Type B pancreatic cell (in vitro differentiated cells): ENCODE measurements around a stretch of chr1.

- PRO-cap, result no peak
These were observed 57.6 kb upstream of the IVNS1ABP start for GRCh38 chr1:185374658-185375006.

- PRO-cap, result no peak
These were observed 167.0 kb upstream of the IVNS1ABP start for GRCh38 chr1:185484002-185484451.

DNA sequence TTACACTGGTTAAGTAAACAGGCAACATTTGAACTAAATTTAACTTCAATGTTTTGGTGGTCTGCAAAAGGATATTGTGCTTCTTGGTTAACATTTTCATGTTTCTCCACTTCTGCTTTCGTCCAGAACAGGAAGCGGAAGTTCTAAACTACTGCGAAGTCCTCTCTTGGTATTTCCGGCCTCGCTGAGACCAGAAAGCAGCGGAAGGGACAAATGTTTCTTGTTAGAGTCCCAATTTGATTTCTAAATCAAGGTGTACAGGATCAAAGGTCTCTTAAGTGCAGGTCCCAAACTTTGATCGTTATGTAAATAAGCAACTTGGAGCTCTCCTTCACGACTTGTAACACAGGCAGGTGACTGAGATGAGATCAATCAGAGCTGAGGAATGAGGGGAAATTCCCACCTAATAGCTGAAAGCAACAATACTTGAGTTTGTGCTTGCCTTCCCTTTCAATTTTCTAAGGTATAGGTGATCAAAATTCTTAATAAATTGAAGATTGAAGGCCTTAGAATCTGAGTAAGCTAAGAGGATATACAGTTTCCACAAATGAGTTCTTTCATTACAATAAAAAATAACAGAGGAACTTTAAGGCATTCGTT, 40.1 kb upstream of the HMCN1 start:
- PRO-cap, result no peak

DNA sequence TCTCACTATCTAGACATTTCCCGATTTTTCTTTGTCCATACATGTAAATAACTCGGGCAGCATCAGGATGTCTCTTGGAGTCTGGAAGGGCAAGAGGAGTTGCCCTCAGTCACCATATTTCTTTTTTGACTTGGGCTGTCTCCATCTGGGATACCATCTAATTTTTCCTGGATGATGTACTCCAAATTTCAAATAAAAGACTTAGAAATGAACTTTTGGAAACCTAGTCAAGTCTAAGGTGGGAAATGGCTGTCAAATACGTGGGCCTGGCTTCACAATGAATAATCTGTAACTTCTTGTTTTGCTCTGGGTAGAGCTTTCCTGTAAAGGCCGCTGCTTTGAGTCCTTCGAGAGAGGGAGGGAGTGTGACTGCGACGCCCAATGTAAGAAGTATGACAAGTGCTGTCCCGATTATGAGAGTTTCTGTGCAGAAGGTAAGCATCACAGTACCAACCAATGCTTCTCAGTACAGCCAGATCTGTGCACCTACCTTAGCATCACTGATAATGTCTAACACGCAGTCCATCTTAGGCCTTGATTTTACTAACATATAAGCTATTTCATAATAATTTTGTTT, 5.3 kb downstream of the PRG4 start:
- PRO-cap, result no peak

DNA sequence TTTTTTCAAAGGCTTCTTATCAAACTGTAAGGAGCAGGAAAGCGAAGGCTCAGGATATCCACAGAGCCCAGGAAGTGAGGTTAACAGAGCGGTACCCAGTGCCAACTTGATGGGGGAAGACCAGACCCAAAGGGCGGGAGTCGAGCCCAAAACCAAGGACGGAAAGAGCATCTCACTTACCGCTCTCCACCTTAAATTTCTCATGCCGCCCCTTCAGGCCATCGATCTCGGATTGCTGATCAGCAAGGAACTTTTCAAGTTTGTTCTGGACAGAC, 418 bp downstream of the TPR start:
- PRO-cap, result no peak

GRCh38 chr1:186637130-186637626, 43.0 kb downstream of the PTGS2 start:
- PRO-cap, result no peak

- PRO-cap, result no peak
These were observed 8.1 kb downstream of the PTGS2 start for GRCh38 chr1:186671874-186672686.

DNA sequence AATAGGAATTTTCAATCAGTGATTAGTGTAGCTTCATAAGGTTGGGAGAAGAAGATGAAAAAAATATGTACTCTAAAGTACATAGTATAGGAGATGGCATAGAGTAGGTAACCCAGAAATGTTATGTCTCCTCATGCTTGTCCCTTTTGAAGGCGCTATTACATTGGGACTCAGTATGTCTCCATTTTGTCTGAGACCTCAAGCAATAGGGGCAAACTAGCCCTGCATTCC, 51.6 kb upstream of the PTGS2 start:
- PRO-cap, result no peak

DNA sequence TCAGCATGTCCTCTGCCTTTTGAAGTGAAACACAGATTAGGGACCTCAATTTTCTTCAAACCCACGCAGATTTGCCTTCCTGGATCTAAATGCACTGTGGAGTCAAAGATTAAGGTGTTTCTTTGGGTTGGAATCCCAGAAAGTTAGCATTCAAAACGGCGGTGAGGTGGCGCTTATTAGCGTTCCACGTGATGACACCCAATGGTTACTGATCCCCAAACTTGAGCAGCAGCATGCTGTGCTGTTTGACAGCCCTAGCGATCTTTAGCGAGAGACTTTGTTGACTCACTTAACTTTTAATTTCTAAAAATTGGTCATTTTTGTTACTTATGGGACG, 390 bp downstream of the PLA2G4A start:
- PRO-cap, result no peak

- PRO-cap, result no peak
These were observed 19.8 kb downstream of the PLA2G4A start for GRCh38 chr1:186848397-186849015.

GRCh38 chr1:186977208-186977819, 148.6 kb downstream of the PLA2G4A start:
- PRO-cap, result no peak

DNA sequence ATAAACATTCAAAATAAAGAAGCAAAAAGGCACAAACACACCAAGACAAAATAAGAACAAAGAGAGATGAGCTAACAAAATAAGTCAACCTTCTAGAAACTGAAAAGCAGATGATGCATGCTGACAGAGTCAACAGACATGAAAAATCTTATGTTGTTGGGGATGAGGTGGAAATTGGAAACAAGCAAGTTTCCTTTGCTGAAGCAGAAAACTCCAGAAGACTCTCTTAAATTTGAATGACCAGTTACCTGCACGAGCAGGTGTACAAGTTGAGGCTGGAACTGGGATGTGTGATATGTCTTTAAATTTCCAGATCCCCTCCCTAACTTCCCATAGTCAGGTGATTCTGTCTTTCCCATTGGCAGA, 276.0 kb downstream of the PLA2G4A start:
- PRO-cap, result no peak

- PRO-cap, result no peak
These were observed 632.2 kb downstream of the PLA2G4A start for GRCh38 chr1:187460905-187461366.

GRCh38 chr1:188272071-188272568, 1443.4 kb downstream of the PLA2G4A start:
- PRO-cap, result no peak

DNA sequence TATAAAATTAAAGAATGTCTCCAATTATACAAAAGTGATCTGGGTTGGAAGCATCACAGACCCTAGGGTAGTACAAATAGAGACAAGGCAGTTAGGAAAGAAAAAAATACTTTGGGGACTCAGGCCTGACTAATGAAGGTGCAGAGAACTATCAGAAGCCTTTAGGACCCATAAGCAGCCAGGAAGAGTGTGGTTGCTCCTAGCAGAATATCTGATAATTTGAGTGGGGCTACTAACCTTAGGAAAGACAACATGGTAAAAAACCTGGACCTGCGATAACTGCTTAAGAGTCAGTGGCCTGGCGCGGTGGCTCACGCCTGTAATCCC, 542.7 kb downstream of the BRINP3 start:
- PRO-cap, result no peak

GRCh38 chr1:189994705-189995099, 483.0 kb downstream of the BRINP3 start:
- PRO-cap, result no peak

GRCh38 chr1:192476917-192477454, 98.6 kb upstream of the RGS1 start:
- PRO-cap, result no peak

GRCh38 chr1:192512158-192512567, 63.4 kb upstream of the RGS1 start:
- PRO-cap, result no peak

- PRO-cap, result no peak
These were observed 55.5 kb upstream of the RGS1 start for GRCh38 chr1:192520001-192520502.

- PRO-cap, result no peak
These were observed 35.9 kb upstream of the RGS1 start for GRCh38 chr1:192539608-192540128.